Cardiac fibroblast (primary cell): ENCODE measurements around a stretch of chr12.

GRCh38 chr12:123973450-123973523 lies 272 bp downstream of the ZNF664 start:
- RRBS, result 2% methylated on average over 4 of the region's 4 CpGs

DNA sequence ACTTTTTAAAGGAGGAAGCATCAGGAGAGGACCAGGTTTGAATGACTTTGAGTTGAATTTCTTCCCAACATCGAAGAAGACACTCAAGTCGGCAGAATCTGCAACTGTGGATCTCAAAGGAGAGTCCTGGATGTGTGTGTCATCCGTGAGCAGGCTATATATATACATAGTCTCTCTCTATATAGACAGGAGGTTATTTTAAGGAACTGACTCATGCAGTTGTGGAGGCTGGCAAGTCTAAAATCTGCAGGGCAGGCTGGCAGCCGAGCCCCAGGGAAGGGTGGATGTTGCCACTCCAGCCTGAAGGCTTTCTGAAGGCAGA lies 53.7 kb downstream of the ZNF664 start:
- RRBS, result no CpG with 5 or more reads among the region's 4 CpGs

DNA sequence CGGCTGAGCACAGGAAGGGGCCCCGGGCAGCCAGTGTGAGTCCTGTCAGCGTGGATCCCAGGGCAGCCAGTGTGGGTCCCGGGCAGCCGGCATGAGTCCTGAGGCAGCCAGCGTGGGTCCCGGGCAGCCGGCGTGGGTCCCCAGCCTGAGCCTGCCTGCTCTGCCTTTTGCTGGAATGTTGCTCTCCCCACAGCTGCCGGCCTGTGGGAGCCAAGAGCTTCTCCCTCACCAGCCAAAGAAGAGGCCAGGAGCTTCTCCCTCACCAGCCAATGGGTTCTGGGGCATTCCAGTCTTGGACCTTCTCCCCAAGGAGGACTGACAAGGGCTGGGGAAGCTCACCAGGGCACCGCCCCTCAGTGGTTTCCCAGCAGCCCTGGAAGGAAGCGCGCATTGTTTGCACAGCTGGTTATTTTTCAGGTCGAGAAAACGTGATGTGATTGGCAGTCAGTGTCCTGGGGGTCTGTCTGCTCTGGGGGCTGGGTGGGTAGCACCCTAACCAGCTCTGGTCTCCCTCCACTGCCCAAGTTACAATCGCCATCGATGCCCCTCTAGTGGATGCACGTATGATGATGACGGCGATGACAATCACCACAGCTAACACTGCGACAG lies 14.9 kb upstream of the RFLNA start:
- RRBS, result 30% methylated on average over 7 of the region's 21 CpGs

- RRBS, result no CpG with 5 or more reads among the region's 7 CpGs
Measured at GRCh38 chr12:124367355-124367779, 72.5 kb downstream of the RFLNA start.

DNA sequence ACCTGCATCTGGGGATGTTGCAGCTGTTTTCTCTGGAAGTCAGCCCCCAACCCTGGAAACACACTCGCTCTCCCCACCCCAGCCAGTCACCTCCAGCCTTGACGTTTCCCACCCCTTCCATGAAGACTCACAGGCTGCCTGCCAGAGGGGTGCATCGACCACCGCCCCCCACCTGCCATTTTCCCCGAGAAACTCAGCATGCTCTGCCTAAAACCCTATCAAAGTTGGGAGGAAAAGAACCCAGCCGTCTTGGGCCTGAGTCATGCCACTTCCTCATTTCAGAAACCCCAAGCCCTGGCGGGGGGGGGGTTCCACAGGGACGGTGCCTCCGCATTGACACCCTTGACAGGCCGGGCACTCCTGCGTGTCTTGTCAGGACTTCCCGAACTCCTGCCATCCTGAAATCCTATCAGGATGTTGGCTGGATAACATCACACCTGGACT lies 96.3 kb downstream of the RFLNA start:
- RRBS, result no CpG with 5 or more reads among the region's 12 CpGs

DNA sequence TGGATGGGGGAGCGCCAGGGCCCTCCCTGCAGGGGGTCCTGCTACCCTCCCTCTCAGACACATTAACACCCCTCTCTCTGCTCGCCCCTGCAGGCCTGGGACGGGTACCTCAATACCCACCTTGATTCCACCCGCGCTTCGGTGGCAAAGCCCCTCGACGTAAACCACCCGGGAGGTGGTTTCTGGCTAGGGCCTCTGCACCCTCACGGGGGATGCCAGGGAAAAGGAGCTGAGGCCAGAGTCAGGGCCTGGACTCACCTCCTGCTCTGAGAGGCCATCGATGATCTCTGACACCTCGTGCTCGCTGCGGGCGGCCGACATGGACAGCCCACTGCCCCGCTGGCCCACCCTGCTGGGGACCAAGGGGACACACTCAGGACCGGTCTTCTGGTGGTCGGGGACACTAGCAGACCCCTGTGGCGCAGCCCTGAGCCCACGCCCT lies 134.5 kb downstream of the RFLNA start:
- RRBS, result 100% methylated on average over 2 of the region's 21 CpGs

- RRBS, result no CpG with 5 or more reads among the region's 15 CpGs
Measured at GRCh38 chr12:124557117-124557738, 10.2 kb downstream of the NCOR2 start.

DNA sequence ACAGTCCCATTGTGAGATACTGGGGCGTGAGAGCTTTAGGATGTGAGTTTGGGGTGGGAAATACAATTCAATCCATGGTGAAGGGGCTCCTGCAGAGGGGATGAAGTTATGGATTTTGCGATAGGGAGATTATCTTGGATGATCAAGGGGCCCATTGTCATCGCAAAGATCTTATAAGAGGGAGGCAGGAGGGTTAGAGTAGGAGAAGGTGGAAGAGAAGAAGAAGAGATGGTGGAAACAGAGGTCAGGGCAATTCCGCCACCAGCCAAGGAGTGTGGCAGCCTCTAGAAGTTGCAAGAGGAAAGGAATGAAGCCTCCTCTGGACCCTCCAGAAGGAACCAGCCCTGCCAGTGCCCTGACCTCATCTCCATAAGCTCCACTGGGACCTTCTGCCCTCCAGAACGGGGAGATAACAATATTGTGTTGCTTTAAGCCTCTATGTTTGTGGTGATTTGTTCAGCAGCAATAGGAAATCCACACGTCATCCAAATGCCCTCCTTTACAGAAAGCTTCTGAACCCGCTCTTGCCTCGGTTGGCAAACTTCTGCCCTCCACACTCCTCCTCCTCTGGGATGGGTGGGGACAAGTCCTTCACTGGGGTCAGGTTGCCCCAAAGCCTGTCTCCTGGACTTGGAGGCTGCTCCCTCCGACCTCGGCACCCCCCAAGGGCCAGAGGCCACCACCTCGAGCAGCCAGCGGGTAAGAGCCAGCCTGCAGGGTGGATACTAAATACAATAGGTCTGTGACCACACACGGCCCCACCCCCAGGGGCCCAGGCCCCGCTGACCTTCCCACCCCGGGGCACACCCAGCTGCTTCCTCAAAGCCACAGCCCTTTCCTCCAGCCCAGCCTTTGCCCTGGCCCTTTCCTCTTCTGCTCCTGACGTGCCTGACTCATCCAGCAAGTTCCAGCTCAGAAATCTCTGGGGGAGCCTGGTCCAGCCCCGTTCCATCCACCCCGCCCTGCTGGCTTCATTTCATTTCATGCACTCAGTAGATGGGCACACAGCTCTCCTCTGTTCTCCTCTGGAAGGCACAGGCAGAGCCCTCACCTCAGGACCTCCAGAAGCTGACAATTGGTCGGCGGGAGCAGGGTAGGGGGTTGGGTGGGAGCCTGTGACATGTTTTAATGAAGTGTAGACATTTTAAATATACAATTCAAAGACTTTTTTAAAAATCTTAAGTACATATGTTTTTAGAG lies 58.6 kb upstream of the NCOR2 start:
- RRBS, result no CpG with 5 or more reads among the region's 20 CpGs

DNA sequence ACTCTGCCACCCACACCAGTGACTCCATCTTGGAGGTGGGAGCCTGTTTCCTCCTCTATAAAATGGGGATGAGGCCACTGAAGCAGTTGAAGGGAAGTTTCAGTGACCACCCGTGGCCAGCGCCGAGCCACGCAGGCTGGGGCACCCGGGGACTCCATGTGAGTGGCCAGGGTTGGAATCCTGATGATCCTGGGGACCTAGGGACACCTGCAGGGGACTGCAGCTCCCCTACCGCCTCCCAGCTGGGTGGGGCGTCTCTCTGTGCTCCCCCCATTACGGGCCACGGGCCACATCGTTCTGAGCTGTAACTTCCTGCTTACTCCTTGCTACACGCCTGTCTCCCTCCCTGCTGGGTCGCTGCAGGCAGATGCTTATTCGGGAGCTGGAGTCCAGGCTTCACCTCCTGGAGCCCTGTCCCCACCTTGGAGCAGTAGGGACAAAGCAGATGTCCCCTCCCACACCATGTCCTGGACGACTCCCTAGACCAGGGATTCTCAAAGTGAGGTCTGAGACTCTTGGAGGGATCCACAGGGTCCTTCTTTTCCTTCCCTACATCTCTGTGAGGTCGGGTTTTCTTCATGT lies 85.8 kb upstream of the NCOR2 start:
- RRBS, result no CpG with 5 or more reads among the region's 15 CpGs

DNA sequence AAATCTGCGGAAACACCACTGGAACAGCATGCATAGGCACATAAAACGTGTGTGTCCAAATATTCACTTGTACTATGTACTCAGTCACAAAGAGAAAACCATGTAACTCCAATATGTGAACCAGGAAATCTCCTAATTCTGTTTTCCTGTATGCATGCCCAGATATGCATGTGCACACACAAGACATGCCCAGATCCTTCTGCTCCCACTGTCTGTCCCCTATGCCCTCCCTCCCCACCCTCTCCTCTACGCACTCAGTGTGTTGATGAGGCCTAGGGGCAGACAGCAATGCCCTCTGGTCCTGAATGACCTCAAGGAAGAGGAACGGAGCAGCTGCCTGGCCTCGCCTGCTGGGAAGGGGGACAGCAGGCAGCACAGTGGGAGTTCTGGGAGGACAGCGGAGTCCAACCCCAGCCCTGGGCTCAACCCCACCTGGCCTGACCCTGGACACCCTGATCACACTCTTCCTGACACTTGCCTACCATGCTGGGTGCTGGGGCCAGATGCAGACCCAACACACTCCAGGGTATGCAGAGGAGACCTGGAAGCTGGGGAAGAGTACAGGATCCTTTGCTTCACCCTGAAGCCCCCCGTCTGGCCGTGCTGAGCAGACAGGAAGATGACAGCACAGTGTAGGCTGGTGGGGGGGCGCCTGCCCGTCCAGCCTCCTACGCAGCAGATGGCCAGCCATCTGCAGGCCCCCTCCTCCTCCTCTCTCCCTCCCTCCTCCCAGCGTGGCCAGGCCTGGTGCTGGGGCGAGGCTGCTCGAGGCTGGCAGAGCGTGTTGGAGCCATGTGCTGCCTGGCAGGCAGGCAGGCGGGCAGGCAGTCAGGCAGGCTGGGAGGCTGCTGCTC lies 106.6 kb upstream of the NCOR2 start:
- RRBS, result no CpG with 5 or more reads among the region's 16 CpGs

- RRBS, result no CpG with 5 or more reads among the region's 18 CpGs
Measured at GRCh38 chr12:124716791-124717440, 146.7 kb downstream of the SCARB1 start.

GRCh38 chr12:124720189-124721150 lies 143.2 kb downstream of the SCARB1 start:
- RRBS, result no CpG with 5 or more reads among the region's 19 CpGs

GRCh38 chr12:124740577-124741160 lies 123.0 kb downstream of the SCARB1 start:
- RRBS, result no CpG with 5 or more reads among the region's 12 CpGs

DNA sequence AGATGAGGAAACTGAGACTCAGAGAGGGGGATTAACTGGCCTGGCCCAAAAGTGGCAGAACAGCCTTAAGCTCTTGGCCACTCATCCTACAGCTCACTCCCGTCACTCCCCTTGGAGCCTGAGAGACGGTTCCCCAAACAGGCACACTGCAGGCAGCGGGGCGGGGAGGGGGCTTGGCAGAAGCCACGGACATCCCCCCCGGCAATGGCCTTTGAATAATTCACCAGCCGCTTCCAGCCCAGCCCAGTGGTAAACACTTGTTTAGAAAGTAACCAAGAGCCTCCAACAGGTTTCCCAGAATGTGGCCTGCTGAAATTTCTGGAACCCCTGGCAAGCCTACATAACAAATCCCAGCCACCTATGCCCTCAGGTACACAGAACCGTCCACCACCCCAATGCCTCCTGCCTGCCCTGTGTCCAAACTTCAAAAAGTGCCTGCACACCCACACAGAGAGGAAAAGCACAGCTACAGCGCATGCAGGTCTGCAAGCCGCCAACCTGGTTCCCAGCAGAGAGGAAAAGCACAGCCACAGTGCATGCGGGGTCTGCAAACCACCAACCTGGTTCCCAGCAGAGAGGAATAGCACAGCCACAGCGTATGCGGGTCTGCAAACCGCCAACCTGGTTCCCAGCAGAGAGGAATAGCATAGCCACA lies 113.7 kb downstream of the SCARB1 start:
- RRBS, result no CpG with 5 or more reads among the region's 14 CpGs

- RRBS, result 82% methylated on average over 2 of the region's 26 CpGs
Measured at GRCh38 chr12:124833714-124834532, 29.7 kb downstream of the SCARB1 start.

DNA sequence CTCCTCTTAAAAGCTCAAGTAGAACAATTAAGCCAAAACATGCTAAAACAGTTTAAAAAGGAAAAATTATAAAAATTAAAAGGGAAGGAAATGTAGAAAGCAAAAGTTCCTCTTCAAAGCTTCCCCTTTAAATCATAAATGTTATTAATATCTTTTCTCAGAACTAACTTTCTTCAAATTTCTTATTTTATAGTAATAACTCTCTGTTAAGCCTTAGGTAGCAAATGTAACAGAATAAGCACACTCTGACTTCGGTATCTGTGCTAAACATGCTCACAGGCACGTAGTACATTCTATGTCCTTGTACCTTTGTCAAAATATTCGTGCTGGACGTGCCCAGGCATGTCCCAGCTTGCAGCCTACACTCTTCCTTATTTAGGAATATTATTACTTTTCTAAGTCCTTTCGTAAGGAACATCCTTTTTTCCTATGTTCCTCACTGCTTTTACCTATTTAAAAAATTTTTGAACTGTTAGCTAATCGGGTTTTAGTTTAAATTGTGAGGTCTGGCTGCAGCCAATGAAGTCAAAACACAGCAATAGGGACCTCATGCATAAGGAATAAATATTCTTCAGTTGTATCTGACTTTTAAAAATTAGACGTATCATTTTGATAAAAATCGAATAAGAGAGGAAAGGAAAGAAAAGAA lies 24.1 kb upstream of the UBC start:
- RRBS, result no CpG with 5 or more reads among the region's 8 CpGs

GRCh38 chr12:125185788-125186144 lies 420 bp upstream of the TMEM132B start:
- RRBS, result 2% methylated on average over 19 of the region's 22 CpGs

DNA sequence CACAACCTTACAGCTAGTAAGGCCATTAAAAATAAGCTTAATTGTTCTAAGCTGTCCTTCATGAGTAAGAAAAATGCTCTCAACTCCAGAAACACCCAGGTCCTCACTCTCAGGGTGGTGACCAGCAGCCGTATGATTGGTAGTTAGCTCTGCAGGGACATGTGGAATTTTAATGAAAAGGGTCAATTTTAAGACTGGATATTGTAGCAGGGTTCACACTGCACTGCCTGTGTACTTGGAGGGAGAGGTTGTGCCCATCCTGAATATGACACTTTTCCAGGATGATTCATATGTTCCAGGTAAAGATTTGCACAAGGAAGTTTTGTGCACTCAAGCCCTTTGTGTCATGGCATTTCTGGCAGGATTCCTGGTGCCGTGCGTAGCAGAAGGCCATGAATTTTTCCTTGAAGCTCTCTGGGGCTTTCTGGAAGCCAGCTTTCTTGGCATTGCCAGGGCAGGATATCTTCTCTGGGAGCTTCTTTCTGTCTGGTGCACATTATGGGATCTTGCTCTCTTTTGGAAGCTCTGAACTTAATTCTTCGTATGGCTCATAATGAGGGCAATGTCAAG lies 1012.8 kb downstream of the TMEM132B start:
- RRBS, result no CpG with 5 or more reads among the region's 4 CpGs

DNA sequence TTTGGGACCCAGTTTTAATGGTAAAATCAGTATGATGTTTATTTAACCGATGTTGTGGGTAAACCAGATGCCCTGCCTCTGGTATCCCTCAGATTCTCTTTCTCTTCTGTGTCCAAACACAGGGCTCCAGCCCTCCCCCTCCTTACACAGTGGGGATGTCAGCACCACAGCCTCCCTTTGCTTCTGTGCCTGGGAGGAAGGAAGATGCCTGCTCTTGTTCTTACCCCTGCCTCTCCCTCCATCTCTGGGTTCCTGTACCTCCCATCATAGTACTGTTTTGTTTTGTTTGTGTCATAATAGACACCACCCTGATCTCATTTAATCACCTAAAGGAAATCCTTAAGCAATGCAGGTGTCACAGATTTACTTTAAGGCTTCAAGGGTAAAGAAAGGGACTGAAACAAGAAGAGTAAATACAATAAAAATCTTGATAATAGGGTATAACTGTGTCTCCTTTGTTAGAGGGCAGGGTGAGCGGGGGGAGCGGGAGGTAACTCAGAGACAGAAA lies 1204.9 kb upstream of the TMEM132C start:
- RRBS, result no CpG with 5 or more reads among the region's 3 CpGs

GRCh38 chr12:127943720-127944049 lies 323.3 kb upstream of the TMEM132C start:
- RRBS, result no CpG with 5 or more reads among the region's 5 CpGs